Endothelial cell (in vitro differentiated cells): ENCODE measurements around a stretch of chr10.

DNA sequence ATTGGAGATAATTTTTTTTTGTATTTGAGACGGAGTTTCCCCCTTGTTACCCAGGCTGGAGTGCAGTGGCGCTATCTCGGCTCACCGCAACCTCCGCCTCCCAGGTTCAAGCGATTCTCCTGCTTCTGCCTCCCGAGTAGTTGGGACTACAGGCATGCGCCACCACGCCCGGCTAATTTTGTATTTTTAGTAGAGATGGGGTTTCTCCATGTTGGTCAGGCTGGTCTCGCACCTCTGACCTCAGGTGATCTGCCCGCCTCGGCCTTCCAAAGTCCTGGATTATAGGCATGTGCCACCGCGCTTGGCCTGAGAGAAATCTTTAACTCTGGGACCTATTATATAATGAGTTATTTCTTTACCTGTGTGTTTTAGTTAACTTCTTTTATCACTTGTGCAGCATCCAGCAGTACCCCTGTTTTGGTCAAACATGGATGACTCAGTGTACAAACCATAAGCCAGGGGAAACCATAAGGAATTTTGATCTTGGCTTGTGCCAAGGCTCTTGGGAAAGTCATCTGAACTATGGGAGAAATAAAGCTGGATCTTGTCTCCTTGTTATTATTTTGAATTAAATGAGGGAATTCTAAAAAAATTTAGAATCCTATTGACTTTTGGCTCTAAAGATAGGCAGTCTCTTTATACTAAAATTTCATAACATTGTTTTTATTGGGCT lies 23.6 kb upstream of the ZRANB1 start:
- PRO-cap, result unidirectional peak, minus-strand start at position 127 of the sequence

GRCh38 chr10:124928529-124929071 lies 13.3 kb upstream of the ZRANB1 start:
- PRO-cap, result no peak

DNA sequence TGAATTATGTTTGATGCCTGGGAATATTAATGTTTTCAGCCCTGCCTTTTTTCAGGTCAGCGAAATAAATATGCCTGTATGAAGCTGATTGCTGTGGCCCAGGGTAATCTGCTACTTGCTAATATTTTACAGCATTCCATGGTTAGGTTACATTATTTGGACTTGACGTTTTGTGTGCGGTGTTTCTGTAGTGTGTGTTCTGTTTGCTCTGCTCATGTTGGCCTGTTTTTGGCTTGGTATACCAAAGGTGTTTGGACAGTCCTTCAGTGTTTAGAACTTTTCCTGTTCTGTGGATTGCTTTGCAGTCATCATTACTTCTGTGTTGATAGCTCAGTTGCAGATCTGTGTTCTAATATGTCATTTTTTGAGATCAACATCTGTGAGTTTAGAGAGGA lies 11.5 kb downstream of the ZRANB1 start:
- PRO-cap, result no peak

- PRO-cap, result no peak
Observed at GRCh38 chr10:124959585-124960282, 17.8 kb downstream of the ZRANB1 start.

DNA sequence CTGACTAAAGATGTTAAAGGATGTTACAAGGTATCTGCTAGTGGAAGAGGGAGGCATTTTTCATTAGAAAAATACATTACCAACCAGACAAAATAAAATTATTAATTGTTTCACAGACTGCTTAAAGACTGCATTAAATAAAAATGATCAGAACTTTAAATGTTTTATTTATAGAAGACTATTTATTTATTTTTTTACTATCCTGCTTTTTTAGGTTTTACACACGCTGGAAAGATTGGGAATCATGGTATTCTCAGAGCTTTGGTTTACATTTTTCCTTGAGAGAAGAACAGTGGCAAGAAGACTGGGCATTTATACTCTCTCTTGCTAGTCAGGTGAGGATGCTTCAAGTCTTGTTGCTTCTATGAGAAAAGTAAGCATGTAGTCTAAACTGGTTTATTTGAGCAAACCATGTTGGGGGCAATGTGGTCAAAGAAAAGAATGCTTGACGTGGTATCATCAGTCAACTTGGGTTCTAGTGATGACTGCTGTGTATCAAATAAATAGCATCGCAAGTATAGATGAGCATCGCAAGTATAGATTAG lies 39.6 kb downstream of the ZRANB1 start:
- PRO-cap, result no peak

DNA sequence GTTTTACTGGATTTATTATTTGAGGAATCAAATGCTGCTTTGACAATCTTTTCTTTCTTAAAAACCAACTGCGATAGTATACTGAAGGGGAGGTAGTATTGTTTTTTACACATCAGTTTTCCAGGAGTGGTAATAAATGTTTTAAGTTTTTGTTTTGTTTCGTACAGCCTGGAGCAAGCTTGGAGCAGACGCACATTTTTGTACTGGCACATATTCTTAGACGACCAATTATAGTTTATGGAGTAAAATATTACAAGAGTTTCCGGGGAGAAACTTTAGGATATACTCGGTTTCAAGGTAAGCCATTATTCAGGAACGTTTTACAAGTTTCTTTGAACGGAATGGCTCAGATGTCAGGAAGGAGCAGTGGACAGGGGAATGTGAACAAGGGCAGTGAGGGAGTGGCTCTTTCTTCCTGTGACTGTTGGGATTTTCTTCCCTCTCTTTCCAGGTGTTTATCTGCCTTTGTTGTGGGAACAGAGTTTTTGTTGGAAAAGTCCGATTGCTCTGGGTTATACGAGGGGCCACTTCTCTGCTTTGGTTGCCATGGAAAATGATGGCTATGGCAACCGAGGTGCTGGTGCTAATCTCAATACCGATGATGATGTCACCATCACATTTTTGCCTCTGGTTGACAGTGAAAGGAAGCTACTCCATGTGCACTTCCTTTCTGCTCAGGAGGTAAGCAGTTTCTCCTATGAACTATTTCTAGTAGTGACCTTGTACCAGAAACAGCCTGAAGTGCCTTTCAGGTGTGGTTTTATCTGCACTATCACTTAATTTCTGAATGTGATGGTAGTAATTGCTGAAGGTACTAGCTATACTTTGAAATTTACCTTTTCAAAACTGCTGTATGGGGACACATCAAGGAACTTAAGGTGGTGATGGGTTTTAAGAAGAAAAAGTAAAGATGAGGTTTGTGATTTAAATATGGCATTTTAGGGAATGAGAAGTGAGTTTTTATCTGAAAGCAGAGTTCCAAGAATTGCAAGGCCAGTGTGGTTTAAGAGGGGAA lies 41.4 kb downstream of the ZRANB1 start:
- PRO-cap, result bidirectional peak, plus-strand start at position 705 of the sequence, minus-strand start at position 382 of the sequence

- PRO-cap, result no peak
Observed at GRCh38 chr10:125023871-125024320, 4.0 kb downstream of the CTBP2 start.

GRCh38 chr10:125081554-125082370 lies 53.9 kb upstream of the CTBP2 start:
- PRO-cap, result no peak

DNA sequence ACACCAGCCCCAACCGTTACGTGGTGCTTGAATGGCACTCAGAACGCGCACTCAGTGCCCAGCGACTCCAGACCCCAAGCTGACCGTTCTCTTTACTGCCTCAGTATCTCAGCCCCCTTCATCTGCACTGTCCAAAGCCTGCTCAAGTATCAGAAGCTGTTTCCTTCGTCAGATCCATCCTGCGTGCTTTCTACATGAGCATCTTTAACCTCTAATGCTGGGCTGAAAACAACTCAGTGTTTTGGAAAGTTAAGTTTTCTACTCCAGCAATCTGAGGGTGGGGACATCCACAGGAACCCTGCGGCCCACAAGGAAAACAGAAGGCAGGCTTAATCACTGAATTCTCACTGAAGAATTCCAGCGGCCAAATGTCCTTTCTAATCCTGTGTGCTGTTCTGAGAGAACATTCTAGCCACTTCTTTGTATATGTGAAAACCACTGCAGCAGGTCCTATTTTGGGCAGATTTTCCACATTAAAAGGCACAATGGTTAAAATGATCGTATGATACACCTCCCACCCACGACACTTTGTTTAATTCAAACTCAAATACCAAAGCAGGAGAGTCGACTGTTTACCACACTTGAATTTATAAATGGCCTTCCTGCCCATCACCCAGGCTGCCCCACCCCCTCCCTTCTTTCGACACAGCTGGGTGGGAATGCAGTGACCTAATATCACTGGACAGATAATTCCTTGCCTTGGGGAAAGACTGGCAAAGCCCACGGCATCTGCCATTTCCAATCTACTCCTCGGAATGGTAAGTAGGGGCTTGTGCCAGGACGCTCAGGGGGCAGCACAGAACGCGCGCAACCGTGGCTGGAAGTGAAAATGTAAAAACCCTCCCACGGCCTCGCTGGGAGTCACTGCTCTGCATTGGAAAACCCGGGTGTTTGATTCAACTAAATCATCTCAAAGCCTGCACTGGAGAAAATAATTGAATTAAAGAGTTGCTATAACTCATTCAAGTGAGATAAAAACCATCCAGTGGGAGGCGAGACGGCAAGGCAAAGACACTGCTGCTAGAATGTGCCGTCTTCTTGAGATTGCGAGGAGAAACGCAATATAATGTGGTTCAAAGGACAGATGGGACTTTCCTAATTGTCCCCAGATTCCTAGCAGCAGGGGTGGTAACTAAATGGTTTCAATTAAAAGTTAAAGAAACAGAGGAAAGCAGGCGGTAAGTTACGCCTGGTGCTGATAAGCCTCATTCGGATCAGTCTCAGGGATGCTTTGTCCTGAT lies 65.5 kb upstream of the CTBP2 start:
- PRO-cap, result no peak

GRCh38 chr10:125134965-125135522 lies 107.2 kb upstream of the CTBP2 start:
- PRO-cap, result no peak

GRCh38 chr10:125139605-125139995 lies 111.7 kb upstream of the CTBP2 start:
- PRO-cap, result no peak

DNA sequence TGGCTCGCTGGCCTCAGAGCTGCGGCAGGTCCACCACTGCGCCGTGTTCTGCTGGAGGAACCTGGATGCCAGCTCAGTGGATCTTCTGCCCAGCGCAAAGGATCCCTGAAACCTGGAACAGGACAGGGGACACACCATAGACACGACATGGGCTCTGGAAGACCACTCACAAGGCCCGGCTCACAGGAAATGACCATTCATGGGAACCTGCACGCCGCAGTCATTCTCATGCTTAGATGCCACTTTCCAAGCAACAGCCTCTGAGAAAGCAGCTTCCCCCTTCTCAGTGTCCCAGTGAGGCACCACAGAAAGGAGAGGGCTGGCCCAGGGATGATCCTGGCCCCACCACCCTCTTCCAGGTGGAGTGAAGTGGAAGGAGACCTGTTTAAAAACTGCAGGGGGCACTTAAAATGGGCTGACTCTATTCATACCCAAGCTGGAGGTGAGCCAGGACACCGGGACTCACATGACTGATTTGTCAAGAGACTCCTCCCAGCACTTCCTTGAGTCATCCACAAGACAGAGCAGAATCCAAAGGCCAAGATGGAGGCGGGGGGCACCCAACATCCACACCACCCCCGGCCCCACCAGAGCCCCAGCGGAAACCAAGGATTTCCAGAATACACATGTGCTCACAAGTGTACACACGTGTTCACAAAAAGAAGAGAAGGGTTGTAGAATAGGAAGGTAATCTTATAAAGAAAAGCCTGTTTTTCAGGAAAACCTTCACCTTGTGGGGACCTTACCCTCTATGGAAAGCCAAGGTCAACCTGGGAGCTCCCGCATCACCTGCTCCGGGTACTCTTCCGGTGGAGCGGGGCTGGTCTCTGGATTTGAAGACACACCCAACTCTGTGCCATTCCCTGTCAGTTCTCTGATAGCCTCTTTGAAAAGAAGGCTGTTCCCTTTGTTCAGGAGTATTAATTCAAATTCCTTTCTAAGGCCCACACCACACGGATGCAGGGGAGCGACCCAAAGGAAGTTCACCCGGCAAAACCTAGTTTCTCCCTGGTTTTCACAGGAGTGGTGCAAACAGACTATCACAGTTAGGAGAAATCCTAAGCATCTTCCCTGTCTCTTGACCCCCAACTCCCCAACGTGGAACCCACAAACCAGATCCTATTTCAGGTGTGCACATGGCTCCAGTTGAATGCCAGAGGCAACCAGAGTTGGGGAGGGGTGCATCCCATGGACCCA lies 121.5 kb upstream of the CTBP2 start:
- PRO-cap, result no peak

DNA sequence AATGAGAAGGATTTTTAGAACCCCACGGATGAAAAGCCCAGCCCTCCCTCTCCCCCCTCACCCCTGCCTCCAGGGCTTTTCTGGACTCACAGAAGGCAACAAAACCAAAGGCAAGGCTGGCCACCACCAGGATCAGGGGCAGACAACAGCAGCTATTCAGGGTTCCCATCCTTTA lies 126.2 kb upstream of the CTBP2 start:
- PRO-cap, result no peak

- PRO-cap, result no peak
Observed at GRCh38 chr10:125157142-125157943, 129.5 kb upstream of the CTBP2 start.

DNA sequence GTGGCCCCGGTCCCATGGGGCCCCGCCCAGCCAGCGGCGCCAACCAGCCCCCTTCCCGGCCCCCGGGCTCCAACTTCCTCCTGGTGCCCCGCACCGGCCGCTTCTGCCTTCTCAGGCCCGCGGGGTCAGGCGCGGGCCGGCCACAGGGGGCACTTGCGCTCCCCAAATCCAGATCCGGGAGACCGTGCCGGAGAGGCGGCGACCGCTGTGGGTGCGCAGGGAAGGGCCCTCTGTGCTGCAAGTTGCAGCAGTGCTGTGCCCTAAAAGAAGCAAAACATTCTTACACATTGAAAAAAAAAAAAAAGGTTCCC lies 133.5 kb upstream of the CTBP2 start:
- PRO-cap, result bidirectional peak, plus-strand start at position 171 of the sequence, minus-strand start at position 105 of the sequence

DNA sequence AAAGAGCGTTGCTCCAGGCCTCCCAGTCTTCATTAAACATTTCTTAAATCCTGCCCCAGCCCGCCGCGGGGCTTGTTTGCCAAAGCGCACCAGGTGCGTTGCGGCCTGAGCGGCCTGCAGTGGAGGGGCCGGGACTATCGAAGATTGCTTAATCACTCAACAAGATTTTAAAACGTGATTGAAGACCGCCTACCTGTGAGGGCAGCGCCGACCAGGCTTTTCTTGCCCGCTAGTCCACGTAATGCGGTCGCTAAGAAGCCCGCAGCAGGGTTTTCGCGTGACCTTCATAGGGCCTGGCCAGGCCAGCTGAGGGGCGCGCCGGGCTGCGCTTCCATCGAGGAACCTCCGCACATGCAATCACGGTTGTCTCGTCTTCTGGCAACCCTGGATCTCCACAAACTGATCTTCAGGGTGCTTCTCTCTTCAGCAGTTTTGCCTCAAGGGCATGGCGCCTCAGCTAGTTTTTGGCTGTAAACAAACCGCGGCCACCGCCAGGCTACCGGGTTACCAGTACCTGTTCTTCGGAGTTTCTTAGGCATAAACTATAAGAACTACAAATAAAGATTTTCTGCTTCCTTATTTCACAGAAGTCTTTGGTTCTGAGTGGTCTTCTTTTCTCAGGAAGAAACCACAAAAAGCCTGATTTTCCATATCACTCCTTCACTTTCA lies 134.7 kb upstream of the CTBP2 start:
- PRO-cap, result no peak

GRCh38 chr10:125442816-125443257 lies 240.1 kb downstream of the TEX36 start:
- PRO-cap, result no peak

DNA sequence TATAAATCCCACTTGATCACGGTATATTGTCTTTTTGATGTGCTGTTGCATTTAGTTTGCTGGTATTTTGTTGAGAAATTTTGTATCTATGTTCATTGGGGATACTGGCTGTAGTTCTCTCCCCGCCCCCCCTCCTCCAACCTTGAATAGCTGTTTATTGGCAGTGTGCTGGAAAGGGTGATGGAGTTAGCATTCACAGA lies 16.5 kb downstream of the TEX36 start:
- PRO-cap, result no peak

GRCh38 chr10:125844862-125845489 lies 21.6 kb downstream of the BCCIP start:
- PRO-cap, result no peak

DNA sequence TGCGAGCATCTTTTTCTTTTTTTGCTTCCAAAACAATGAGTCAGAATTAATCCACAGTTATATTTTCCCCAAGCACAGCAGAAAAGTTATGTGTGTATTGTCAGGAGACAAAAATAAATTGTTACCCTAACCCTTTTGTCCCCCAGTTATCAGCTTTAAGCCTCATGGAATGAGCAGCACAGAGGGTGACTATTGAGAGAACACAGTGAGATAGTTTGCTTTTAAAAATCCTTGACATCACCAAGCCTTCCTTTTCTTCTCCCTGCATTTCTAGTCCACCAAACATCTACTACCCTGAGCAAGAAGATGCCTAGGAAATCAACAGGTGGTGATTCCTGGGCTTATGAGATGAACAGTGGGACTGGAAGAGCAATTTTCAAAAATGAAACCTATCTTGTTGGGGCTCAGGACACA lies 27.9 kb downstream of the BCCIP start:
- PRO-cap, result no peak